Left lung (tissue), 1 donor: ENCODE measurements around the genes OR1L1, RC3H2 and ZBTB6.

- PRO-cap: bidirectional peak, plus-strand start at chr9:121299831, minus-strand start at chr9:121299602
Observed at GRCh38 chr9:121299366-121300441, 31.7 kb downstream of the GSN start.

DNA sequence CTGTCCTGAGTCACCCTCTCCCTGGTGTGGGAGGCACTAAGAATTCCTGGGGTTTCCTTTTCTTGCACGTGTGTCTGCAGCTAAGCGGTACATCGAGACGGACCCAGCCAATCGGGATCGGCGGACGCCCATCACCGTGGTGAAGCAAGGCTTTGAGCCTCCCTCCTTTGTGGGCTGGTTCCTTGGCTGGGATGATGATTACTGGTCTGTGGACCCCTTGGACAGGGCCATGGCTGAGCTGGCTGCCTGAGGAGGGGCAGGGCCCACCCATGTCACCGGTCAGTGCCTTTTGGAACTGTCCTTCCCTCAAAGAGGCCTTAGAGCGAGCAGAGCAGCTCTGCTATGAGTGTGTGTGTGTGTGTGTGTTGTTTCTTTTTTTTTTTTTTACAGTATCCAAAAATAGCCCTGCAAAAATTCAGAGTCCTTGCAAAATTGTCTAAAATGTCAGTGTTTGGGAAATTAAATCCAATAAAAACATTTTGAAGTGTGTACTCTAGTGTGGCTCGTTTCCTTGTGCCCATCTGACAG lies 37.6 kb downstream of the STOM start:
- PRO-cap: no peak

GRCh38 chr9:121369248-121369674 lies 789 bp downstream of the STOM start:
- PRO-cap: bidirectional peak, plus-strand start at chr9:121369532, minus-strand start at chr9:121369381

- PRO-cap: no peak
Observed at GRCh38 chr9:121371184-121371450, 1.1 kb upstream of the STOM start.

DNA sequence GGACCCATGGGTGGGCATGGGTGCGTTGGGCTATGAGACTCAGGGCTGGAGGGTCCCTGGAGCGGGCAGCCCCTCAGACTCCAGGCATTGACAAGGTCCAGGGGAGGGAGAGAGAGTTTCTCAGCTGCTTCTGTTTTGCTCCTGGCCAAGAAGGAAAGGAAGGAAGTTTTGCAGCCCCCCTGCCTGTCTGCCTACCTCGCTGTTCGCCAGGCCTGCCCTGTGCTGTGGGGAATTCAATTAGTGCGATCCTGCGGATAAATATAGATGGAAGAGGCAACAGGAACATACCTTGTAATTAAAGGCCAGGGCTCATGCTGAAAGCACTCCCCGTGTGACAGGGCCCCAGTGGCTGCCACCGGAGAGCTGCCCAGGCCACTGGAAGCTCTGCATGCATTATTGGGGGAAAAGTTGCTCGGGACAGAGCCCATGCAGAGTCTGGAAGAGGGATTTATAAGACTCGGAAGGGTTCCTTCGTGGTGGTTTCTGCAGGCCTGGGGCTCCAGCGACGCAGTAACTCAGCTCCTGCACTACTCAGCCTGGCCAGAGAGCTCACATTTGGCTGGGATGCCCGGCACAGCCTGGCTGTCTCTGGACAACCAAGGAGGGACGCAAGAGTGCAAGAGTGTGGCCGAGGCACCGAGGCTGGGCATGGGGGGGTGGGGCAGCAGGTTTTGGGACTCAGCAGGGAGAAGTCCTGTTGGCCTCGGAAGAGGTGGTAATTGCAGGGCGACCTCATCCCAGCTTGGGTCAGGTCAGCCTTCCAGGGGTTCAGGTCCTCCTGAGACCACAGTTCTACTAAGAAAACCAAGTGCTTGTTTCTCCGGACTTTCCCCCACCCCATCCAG lies 67.9 kb upstream of the GGTA1 start:
- PRO-cap: no peak

- PRO-cap: no peak
Observed at GRCh38 chr9:121644714-121645904, 6.3 kb upstream of the DAB2IP start.

- PRO-cap: no peak
Observed at GRCh38 chr9:121731835-121732869, 80.7 kb downstream of the DAB2IP start.

DNA sequence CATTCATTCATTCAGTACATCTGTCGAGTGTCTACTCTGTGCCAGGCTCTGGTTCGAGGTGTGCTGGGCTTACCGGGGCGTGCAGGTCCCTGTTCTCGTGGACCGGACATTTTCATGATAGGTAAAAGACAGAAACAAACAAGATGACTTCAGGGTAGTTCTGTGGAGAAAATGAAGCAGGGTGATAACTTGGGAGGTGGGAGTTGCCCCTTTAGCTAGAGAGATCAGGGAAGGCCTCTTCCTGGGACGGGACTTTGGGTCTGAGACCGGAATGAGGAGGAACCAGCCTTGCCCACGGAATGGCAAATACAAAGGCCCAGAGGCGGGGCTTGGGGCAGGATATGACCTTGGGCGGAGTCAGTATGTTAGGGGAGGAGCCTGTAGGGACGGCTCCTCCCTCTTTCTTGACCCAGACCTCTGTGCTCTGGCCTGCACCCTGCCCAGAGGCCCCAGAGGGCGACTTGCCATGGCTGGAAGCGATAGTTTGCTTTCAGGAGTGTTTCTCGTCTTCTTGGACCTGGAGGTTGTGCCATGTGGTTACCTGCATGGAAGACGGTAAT lies 85.4 kb downstream of the DAB2IP start:
- PRO-cap: bidirectional peak, plus-strand start at position 452 of the sequence, minus-strand start at position 273 of the sequence

GRCh38 chr9:122001249-122001485 lies 91.9 kb downstream of the TTLL11 start:
- PRO-cap: no peak

DNA sequence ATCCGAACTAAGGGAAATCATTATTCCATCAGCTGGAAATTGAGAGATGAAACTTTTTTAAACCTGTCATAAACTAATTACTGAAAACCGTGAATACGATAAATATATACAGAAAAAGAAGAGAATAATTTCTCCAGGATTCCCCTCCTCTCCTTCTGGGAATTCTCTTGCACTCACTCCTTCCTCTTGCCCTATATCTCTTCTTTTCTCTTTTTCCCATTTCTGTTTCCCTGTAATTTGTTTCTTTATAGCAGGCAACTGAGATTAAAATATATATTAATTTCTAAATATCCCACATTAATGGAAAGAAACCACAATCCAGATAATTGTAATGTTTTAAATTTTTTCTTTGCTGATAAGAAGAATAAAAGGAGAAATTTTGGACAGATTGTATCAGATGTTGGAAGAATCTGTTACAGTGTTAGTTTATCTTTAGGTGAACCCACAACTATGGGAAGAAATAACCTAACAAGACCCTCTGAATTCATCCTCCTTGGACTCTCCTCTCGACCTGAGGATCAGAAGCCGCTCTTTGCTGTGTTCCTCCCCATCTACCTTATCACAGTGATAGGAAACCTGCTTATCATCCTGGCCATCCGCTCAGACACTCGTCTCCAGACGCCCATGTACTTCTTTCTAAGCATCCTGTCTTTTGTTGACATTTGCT lies at the start of gene OR1L1:
Gene OR1L1, plus strand, starts transcription at position 451 of the 667 bp plus-strand sequence.
- PRO-cap: no peak

DNA sequence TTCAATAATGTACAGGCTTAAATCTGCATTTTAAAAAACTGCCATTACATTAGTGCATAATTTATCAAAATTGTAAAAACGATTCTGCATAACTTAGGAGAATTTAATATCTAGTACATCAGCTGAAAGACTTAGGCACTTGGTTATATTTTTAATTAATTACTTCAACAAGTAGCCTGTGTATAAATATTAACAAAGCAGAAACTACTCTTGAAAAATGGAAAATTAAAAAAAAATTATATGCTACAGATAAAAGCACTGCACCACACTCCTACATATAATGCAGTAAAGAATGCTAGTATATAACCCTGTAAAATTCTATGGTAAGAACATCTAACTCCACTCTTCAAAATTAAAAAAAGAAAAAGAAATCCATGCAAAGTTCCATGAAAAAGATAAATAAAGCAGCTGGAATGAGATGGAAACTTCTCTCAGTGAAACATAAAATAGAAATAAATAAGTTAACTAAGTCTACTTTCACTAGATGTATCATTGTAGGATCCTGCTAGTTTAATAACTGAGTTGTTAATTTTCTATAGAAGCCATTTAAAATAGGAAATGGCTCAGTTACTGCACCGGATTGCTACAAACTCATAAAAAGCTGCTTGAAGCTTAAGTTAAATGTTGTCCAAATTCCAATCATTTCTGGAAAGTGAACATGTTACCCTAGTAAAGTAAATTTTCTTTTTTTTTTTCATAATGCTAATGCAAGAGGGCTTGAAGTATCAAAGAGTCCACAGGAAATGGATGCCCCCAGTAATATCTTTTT lies 20.6 kb upstream of the PDCL start:
- PRO-cap: no peak

GRCh38 chr9:122904747-122905952 lies at the start of gene RC3H2:
RC3H2 (minus strand) TSS chr9:122905359.
- PRO-cap: bidirectional peak, plus-strand start at chr9:122905598, minus-strand start at chr9:122905325

DNA sequence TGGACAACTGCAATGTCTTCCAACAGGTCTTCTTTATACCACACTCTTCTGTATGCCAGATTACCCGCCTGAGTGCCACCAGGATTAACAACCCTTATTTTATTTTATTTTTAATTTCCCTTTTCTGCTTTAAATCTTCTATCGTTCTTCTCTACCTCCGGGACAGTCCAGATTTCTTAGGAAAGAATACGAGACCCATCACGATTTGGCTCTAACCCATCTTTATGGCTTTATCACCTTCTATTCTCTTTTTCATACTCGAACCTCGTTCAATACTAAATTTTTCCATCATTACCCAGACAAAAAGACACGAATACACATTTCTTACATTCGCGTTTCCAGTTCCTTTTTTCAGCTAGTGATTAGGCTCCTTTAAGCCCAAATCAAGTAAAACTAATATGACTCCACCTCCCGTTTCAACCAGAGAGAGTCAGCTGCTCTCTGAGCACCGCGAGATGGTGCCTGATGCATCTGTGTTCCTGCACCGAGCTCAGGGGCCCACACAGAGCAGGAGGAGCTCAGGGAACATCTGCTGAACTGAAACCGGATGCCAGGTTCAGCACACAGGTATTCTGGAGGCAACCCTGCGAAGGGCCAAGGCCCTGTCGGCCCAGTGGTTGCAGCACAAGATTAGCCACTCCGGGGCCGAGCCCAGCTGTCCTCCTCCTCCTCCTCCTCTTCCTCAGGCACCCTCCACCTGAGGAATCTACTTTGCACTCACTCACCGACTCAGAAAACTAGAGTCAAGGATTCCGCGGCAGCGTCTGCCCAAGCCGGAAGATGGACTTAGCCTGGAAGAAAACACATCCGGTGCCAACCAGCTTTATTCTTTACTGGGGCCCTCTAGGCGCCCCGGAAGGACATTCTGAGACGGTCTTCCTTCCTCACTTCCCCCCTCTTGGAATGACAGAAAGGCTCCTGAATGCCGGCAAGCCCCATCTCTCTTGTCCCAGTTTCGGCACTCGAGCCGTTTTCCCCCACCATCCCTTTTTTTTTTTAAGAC lies at the start of gene ZBTB6:
Gene ZBTB6, minus strand, starts transcription at position 798 of the 1,003 bp plus-strand sequence.
- PRO-cap: bidirectional peak, plus-strand start at position 887 of the sequence, minus-strand start at position 788 of the sequence

GRCh38 chr9:123071431-123071999 lies 38.0 kb downstream of the GPR21 start:
- PRO-cap: no peak

DNA sequence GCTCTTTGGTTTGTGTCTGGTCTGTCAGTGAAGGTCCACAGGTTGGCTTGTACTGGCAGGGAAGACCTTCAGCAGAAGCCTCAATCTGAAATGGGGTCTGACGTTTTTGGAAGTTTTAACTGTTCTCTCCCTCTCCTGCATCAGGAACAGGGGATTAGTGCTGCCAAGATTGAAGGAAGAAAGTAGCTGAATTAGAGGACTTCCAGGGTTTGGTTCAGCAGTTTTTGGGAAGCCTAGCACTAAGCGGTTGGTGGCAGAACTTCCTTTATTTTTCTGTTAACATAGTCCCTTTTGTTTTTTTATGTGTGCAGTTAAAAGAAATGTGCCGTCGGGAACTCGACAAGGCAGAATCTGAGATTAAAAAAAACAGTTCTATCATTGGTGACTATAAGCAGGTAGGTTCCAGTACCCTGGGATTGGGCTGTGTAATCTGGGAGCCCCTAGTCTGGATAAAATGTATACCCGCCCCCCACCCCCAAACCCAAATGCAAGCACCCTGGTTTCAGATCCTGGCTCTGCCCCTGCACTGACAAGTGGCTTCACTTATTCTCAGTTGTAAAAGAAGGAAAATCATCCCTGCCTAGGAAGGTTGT lies 65.0 kb downstream of the GPR21 start:
- PRO-cap: no peak

GRCh38 chr9:123102500-123103314 lies 69.2 kb downstream of the GPR21 start:
- PRO-cap: no peak

DNA sequence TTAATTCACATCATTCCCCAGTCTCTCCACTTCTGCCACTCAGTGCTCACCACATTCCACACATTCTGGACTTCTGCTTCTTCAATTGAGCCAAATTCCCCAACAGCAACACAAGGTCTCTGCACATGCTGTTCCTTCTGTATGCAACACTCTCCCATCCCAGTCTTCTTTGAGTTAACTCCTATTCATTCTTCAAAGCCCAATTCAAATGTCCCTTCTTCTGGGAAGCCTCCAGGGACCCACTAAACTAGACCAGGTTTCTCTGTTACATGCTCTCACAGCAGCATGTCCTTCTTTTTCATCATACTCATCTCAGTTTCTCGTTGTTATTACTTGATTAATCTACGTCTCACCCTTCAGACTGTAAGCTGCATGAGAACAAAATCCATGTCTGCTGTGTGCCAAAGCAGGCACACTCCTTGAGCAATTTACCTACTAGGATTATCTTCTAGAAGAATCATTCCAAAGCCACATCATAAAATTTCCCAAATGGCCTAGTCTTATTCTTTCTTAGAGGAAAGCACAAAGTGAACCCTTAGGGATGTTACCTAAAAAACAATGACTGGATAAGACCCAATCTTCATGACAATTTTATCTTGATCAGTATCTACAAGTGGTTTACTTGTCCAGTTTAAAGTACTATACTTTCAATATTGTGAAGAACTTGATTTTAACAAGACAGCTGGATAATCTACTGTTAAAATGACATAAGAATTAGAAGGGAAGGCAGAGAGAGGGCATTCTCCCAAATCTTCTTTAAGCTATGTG lies 98.1 kb downstream of the GPR21 start:
- PRO-cap: no peak

DNA sequence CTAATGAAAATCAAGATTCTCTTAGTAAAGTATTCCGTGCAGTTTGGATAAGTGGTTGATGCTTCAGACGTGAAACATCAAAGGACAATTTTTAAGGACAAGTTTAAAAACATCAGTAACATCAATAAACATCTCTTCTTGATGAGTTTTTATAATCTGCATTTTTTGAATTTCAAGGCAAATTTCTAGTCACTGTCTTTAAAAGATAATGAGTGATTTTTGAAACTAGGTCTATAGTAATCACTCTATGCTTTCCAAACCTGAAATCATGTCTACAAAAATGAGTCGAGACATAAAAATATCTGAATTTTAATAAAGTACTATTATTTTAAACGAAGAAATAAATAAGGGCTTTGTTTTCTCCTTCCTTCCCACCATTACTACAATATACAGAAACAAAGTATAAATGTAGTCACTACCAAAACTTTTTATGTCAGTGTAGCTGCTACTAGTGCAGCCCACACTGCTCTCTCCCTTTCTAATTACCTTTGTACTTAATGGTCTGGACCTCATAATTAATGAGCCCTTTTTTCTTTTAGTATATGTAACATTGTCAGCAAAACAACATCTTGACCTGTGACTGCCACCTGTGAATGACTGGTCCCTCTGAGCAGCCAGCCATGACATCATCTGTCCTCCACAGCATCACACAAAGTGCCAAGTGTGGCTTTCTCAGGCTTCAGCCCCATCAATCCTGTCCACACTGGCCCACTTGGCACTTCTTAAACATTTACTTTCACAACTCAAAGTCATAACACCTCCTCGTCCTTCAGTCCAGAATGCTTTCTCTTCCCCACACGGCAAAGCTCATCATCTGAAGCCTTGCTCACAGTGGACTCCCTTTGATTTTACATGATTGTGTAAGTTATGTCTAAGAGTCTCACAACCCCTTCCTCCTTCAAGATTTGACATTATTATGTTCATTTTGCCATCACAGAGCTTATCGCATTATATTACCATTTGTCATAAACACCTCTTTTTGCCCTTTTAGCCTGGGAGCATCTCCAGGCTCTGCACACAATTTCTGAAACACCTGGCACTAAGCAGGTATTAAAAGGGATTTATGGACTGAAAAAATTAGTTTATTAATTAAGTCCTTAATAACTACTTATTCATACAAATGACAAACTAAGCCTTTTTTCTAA lies 104.6 kb downstream of the GPR21 start:
- PRO-cap: no peak

GRCh38 chr9:123184017-123184340 lies 84.4 kb downstream of the STRBP start:
- PRO-cap: no peak

- PRO-cap: no peak
Observed at GRCh38 chr9:123202735-123203073, 65.7 kb downstream of the STRBP start.